ENCODE results near the genes GOT2, CMTM1 and CES3.

- RRBS, 2 experiments = under 1 to 10% methylated on average over 6 to 8 of the region's 55 CpGs
These were observed 690 bp downstream of the CNOT1 start for GRCh38 chr16:58628562-58629709.

- RRBS, 2 experiments = no CpG with 5 or more reads among the region's 8 CpGs
These were observed 8.5 kb upstream of the CNOT1 start for GRCh38 chr16:58638115-58638527.

DNA sequence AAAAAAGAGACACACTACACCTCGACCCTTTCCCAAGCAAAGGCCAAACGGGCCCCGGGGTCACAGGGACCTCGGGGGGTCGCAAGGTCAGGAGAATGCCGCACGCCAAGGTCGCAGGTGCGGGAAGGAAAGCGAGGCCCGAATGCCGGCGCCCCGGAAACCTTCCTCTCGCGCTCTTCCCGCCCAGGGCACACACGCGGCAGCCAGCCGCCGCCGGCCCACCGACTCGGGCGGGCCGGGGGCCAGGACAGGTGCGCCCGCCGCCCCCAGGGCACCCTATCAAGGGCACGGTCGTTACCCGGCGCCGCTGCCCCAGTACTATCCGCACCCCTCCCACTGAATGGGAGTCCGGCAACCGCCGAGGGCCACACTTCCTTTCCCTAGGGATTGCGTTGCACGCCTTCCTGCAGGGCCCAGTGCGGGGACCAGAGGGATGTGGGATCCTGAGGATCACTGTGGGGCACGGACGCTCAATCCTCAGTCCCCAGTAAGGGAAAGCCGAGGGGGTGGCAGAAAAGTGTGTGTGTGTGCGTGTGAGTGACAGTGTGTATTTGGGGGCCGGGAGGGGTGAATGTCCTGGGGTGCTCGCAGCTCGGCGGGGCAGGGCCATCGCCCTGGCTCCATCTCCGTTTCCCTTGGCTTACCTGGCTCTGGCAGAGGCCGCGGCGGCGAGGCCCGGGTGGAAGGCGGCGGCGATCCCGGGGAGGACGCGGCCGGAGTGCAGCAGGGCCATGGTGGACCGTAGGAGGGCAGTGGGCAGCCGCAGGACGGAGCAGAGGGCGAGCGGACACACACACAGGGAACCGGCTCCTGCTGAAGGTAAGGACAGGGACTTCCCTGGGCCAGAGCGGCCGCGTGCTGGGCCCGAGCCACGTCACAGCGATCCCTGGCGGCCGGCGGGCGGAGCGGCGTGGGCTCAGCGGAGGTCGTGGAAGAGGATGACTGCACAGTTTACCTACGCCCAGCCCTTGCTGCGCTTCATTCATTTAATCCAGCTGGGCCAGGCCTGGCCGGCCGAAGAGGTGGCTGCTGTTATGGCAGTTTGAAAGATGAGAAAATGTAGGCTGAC lies at the start of gene GOT2:
Gene GOT2, minus strand, starts transcription at position 821 of the 1,069 bp plus-strand sequence.
- RRBS, 2 experiments = under 1 to 5% methylated on average over 38 to 47 of the region's 87 CpGs

GRCh38 chr16:59210776-59211439 lies 476.8 kb upstream of the GOT2 start:
- RRBS, 2 experiments = no CpG with 5 or more reads among the region's 6 CpGs

DNA sequence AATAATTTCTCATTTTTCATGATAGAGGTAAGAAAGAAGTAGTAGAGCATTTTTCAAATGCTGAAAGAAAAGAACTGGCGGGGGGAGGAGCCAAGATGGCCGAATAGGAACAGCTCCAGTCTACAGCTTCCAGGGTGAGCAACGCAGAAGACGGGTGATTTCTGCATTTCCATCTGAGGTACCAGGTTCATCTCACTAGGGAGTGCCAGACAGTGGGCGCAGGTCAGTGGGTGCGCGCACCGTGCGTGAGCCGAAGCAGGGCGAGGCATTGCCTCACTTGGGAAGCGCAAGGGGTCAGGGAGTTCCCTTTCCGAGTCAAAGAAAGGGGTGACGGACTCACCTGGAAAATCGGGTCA lies 1513.6 kb downstream of the CDH8 start:
- RRBS, 2 experiments = no CpG with 5 or more reads among the region's 15 CpGs

GRCh38 chr16:61872752-61873224 lies 163.4 kb downstream of the CDH8 start:
- RRBS, 2 experiments = no CpG with 5 or more reads among the region's 5 CpGs

DNA sequence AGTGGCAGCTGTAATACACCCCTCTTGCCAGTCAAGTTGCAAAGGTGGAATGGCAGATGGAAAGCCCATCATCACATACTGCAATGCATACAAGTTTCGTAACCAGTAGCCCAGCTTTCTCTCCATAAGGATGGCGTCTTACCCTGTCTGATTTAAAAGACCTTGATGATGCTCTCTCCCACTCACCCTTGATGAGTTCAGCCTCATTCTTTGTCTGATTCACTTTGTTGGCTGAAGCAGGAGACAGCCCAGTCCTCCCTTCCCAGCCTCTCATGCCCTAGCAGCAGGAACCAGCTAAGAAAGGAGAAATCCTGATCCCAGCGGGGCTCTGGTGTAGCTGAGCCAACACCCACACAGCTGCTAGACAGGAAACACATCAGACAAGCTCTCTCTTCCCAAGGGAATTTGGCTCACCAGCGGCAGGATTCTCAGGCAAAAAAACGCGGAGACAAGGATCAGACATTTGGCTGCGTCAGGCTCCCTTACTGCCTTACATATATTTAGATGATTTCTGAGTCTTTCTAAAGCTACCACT lies 211.6 kb downstream of the CDH11 start:
- RRBS, 2 experiments = no CpG with 5 or more reads among the region's 7 CpGs

DNA sequence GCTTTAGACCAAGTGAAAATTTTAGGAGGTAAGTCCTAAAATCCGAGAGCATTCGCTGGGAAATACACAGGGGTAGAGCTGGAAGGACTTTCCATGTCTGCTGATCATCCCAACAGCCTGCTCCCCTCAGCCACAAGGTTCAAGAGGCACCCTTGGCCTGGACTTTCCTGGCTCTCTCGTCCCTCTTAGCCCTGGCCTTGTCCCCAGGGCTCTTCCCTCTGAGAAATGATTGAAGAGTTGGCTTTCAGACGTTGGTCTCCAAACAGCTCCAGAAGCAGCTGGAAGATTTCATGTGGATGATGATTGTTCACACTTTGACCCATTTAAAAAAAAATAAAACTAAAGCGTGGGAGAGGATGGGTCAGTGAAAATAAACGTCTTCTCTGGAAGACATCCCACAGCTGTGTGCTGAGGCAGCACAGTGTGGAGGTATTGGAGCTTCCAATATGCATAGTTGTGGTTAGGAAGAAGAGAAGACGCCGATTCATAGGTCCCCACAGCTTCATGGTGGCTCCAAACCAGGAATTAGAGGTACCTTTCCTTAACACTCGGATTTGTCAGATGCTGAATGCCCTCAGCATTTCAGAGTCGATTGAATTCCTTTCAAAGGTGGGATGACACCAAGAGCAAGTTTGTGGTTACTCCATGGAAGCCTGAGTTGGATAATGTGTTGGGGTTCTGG lies 54.8 kb upstream of the CDH11 start:
- RRBS, 2 experiments = no CpG with 5 or more reads among the region's 10 CpGs

- RRBS, 2 experiments = no CpG with 5 or more reads among the region's 9 CpGs
These were observed 127.9 kb upstream of the CDH11 start for GRCh38 chr16:65249593-65250272.

DNA sequence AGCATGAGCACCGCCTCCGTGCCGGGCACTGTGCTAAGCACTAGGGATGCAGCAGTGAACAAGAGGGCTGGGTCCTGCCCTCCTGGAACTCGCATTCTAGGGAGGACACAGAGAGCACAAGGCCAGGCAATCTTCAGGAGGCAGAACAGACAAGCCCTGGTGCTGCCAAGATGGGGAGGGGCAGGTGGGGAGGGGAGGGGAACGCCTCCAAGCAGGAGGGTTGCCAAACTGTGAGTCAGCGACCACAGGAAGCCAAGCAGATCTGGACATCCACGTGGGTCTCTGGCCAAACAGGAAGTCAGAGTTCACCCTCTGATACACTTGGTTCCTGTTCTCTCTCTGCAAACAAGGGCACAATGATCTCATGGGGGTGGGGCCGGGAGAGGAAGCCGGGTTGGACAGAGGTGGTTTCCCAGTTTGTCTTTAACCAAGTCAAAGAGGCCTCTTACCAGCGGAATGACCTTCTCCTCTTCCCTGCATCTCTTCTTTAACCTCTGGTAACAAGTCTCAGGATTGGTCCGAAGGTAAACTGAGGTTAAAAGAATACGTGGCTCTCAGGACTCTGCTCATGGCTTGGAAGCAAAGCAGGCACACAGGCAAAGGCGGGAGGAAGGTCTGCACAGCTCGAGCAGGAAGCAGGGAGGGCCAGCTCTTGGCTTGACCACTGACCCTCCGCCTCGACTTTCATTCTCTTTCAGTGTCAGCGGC lies 33.1 kb downstream of the TK2 start:
- RRBS, 2 experiments = 6% methylated on average over 3 of the region's 17 CpGs; no CpG with 5 or more reads in 1 of the 2 experiments

DNA sequence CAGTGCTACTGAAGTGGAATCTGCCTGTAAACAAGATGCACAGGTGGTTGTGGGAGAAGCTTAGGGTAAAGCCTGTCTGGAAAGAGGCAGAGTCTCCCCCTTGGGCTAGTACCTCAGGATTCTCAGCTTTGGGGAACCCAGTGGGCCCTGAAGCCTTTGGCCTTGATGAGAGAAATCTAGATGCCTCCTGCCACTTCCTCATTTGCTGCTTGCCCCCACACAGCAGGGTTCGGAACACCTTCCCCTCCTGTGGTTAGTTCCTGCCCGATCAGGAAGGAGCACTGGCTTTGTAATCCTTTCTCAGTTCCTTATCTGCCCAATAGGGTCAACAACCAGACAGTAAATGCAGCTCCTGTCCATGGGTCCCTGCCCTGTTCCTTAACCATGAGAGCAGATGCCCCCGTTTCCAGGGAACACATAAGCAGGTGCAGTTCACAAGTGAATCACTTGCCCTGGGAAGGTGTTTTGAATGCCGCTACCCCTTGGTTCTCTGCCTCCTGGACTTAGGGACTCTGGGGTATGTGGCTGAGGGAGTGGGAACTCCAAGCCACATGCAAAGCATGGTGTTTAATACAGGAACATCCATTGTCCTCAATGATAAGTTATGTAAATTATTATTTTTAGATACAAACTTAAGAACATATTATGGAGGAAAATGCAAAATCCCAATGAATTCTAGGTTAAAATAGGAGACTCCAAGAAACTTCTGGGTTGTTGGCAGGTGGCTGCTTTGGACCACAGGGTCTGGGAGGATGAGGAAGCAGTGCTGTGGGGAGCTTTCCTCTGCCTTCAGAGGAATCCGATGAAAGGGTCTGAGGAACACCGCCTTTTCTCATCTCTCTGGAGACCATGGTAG lies 24.9 kb downstream of the TK2 start:
- RRBS, 2 experiments = no CpG with 5 or more reads among the region's 6 CpGs

DNA sequence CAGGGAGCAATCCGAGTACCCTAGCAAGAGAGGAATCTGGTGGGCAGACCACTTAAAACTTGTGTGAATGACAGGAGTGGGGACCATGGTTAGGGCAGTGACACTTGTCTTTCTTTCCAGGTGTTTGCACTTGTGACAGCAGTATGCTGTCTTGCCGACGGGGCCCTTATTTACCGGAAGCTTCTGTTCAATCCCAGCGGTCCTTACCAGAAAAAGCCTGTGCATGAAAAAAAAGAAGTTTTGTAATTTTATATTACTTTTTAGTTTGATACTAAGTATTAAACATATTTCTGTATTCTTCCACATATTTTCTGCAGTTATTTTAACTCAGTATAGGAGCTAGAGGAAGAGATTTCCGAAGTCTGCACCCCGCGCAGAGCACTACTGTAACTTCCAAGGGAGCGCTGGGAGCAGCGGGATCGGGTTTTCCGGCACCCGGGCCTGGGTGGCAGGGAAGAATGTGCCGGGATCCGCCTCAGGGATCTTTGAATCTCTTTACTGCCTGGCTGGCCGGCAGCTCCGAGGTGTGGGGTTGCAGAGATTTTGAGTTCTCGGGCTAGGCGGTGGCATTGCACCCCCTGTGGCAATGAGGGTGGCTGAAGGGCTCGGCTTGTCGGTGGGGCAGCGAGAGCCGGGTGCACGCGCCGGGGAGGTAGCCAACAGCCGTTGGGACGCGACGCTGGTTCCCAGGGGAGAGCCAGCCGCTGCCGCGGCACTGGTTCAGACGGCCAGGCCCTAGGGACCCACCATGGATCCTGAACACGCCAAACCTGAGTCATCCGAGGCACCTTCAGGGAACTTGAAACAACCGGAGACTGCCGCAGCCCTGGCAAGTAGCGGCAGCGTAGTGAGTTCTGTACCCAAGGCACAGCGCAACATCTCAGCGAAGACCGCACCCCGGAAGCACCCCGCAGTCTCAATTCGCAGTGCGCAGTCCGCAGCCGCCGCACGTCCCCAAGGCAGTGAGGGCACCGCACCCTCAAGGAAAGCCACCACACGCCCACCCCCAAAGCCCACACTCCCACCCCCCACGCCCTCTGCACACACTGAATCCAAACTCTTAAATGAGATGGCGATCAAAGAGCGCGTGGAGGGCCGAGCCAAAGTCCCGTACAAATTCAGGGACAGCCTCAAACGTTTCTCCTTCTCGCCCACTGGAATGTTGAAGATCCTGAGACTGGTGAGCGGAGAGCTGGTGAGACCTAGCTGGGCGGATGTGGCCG lies at the start of gene CMTM1:
Gene CMTM1, plus strand, starts transcription at position 674 of the 1,223 bp plus-strand sequence.
- RRBS, 2 experiments = 94 to 96% methylated on average over 8 to 10 of the region's 64 CpGs

GRCh38 chr16:66608107-66608863 lies 3.8 kb downstream of the CMTM3 start:
- RRBS, 2 experiments = no CpG with 5 or more reads among the region's 13 CpGs

DNA sequence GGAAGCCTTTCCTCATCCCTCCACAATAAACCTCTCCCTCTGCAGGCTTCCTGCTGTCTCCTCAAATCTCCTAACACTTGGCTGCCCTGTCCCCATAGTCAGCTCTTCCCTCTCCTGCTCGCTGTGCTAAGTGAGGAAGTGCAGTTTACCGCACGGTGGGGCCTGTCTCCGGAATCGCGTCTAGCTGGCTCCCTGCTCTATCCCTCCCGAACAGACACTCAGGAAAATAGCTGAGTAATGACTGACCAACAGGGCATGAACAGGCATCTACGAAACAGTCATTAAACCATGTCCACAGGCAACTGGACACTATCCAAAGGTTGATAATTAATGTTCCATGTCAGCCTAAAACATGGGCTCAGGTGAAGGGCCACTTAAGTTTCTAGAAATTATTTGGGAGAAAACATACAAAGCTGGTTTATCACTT lies 35.8 kb downstream of the CMTM4 start:
- RRBS, 2 experiments = no CpG with 5 or more reads among the region's 8 CpGs

DNA sequence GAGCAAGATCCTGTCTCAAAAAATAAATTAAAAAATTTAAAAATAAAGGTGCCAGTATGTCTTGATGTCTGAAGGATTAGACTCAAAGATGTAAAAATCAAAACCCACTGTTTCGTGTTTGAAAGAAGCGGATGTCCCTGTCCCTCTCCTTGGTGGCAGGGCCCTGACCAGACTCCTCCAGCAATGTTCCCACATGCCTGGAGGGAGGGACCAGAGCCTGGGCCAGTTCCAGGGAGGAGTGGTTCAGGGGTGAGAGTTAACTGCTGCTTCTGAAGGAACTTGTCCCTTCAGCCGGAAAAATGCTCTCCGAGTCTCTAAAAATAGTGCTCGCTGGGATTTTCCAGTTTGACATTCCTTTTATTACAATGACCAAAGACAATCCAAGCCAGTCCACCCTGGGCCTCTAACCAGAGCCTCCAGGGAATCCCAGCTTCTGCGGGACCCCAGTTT lies 9.5 kb upstream of the CMTM4 start:
- RRBS, 2 experiments = no CpG with 5 or more reads among the region's 6 CpGs

DNA sequence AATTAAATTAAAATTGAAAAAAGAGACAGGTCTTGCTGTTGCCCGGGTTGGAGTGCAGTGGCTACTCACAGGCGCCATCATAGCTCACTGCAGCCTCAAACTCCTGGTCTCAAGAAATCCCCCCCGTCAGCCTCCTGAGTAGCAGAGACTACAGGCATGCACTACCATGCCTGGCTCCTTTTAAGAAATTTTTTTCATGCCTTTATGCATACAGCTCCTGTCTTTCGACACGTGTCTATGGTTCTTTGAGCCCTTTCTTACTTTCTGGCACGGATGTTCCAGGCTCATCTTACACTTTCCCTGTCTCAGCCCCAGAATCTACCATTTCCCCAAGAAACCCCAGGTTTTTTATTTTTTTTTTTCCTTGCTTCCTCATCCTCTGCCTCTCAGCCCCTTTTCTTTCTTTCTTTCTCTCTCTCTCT lies 13.9 kb upstream of the CMTM4 start:
- RRBS, 2 experiments = no CpG with 5 or more reads among the region's 6 CpGs

DNA sequence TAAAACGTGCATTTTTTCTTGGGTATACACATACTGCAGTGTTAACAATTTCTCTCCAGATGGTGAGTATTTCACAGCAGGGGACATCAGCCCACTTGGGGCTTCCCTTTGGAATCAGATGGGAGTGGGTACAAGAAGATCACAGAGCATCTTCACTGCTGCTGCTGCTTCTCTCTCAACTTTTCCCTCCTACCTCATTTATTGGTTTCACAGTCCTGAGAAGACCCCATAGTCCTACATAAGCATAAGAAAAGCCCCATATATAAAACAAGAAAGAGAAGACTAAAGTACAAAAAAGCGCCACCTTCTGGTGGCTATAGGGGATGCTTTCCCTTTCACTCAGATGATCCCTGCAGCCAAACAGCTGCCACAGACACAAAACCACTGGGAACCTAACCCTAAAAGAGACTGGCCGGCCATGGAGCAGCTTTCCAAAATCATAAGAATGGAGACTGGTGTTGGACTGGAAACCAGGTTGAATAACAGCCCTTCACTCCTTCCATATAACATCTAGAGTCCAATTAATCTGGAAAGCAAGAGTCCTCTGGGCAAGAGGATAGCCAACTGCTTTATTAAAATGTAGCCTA lies 11.5 kb downstream of the DYNC1LI2 start:
- RRBS, 2 experiments = no CpG with 5 or more reads among the region's 3 CpGs

DNA sequence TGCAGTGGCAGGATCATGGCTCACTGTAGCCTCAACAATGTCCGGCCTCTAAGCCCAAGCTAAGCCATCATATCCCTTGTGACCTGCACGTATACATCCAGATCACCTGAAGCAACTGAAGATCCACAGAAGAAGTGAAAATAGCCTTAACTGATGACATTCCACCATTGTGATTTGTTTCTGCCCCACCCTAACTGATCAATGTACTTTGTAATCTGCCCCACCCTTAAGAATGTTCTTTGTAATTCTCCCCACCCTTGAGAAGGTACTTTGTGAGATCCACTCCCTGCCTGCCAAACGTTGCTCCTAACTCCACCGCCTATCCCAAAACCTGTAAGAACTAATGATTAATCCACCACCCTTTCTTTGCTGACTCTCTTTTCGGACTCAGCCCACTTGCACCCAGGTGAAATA lies 16.3 kb downstream of the PDP2 start:
- RRBS, 2 experiments = no CpG with 5 or more reads among the region's 5 CpGs

GRCh38 chr16:66945546-66946312 lies 10.4 kb downstream of the CES2 start:
- RRBS, 2 experiments = no CpG with 5 or more reads among the region's 14 CpGs

DNA sequence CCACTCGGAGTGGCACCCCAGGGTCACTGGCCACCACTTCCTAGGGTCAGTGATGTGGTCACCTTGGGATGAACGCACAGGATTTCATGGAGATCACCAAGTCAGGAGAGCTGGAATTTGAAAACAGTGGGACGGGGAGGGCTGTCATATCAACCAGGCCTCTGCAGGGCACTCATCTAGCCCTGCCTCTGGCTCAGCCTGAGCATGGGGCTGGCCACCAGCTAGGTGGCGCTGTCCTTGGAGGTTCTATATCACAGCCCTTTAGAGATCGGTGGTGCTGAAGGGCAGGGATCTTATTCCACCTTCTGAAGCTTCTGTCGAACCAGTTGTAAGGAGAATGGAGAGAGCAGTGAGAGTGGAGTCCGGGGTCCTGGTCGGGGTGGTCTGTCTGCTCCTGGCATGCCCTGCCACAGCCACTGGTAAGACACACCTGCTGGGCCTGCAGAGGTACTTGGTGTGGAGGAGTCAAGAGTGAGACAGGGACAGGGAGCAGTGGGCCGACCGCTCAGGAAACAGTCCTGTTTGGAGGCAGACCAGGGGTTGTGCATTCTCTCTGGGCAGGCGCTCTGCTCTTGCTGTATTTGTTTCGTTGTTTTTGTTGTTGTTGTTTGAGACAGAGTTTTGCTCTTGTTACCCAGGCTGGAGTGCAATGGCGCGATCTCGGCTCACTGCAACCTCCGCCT lies at the start of gene CES3:
Gene CES3, plus strand, starts transcription at position 296 of the 683 bp plus-strand sequence.
- RRBS, 2 experiments = no CpG with 5 or more reads among the region's 16 CpGs

Data from Panc1 (cell line).